ENCODE measurements around a stretch of chr1.

DNA sequence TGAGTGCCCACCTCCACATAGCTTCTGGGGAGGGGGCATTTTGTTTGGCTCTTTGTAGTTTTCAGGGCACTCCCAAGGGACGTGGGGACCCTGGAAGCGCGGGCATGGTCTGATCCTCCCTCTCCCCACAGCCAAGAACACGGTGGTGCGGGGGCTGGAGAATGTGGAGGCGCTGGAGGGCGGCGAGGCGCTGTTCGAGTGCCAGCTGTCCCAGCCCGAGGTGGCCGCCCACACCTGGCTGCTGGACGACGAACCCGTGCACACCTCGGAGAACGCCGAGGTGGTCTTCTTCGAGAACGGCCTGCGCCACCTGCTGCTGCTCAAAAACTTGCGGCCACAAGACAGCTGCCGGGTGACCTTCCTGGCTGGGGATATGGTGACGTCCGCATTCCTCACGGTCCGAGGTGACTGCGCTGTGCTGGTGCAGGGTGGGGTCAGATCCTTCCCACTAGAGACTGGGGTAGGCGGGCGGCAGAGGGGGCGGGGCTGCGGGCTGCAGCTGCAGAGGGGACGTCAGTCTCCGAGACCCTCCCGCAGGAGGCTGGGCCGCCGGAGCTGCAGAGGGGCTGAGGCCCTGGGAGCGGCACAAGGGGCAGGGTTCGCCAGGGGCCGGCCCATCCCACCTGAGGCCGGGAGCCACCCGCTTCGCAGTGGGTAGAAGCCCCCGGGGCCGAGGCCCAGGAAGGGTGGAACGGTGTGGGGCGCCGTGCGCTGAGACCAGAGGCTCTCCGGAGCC lies 90.8 kb downstream of the TRIM11 start:
- PRO-cap = no peak
- RAMPAGE, long total RNA = no peak

DNA sequence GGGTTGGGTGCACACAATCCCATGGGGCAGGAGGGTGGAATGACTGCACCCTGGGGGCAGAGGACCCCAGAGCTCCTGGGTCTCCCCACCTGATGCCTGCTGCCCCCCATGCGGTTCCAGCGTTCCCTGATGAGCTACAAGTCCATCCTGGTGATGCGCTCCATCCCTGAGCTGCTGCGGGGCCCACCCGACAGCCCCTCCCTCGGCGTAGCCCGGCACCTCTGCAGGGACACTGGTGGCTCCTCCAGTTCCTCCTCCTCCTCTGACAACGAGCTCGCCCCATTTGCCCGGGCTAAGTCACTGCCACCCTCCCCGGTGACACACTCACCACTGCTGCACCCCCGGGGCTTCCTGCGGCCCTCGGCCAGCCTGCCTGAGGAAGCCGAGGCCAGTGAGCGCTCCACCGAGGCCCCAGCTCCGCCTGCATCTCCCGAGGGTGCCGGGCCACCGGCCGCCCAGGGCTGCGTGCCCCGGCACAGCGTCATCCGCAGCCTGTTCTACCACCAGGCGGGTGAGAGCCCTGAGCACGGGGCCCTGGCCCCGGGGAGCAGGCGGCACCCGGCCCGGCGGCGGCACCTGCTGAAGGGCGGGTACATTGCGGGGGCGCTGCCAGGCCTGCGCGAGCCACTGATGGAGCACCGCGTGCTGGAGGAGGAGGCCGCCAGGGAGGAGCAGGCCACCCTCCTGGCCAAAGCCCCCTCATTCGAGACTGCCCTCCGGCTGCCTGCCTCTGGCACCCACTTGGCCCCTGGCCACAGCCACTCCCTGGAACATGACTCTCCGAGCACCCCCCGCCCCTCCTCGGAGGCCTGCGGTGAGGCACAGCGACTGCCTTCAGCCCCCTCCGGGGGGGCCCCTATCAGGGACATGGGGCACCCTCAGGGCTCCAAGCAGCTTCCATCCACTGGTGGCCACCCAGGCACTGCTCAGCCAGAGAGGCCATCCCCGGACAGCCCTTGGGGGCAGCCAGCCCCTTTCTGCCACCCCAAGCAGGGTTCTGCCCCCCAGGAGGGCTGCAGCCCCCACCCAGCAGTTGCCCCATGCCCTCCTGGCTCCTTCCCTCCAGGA lies 35.4 kb downstream of the TRIM11 start:
- PRO-cap = no peak
- RAMPAGE, long total RNA = no peak

- PRO-cap = no peak
- RAMPAGE, long total RNA = no peak
Measured at GRCh38 chr1:228379204-228379586, 27.4 kb downstream of the TRIM11 start.

DNA sequence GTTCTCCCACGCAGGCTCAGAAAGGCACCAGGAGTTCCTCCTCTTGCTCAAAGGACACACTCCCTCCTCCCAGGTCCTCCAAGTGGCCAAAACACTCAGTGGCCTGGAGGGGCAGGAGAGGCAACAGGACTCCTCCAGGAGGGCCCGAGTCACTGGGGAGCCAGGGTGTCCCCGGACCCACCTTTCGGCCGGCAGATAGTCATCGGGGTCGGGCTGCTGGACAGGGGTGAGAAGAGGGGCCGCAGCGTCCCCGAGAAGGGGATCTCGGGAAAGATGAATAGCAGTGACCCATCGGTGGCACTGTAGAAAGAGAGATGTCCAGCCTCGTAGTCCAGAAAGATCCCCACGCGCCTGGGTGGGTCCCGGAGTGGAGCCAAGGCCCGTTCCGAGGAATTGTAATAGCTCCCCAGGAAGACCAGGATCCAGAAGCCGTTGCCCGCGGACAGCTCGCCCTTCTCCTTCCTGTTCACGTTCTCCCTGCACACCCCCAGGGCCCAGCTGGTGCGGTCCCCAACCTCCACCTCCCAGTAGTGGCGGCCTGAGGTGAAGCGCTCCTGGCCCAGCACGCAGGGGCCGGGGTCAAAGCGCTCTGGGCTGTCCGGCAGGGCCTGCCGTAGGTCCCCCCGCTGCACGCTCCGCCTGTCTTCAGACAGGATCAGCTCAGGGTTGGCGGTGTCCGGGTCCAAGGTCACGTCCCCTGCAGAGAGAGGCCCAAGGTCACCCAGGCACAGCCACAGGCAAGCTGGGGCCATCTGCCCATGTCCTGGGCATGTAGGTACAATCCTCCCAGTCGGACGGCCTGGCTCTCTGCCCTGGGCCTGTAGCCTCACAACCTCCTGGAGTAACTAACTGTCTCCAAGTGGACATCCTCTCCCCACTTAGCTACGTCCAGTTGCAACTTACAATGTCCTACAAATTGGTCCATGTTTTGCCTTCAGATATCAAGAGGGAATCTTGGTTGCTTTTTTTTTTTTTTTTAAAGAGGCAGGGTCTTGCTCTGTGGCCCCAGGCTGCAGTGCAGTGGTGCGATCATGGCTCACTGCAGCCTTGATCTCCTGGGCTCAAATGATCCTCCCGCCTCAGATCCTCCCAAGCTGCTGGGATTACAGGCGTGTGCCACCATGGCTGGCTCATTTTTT lies 11.7 kb downstream of the TRIM11 start:
- PRO-cap = no peak
- RAMPAGE, long total RNA = no peak

- PRO-cap = bidirectional peak, plus-strand start at chr1:228737942, minus-strand start at chr1:228737714
- RAMPAGE, long total RNA = no peak
Measured at GRCh38 chr1:228737390-228738602, 2.5 kb downstream of the RHOU start.

- PRO-cap = no peak
- RAMPAGE, long total RNA = no peak
Measured at GRCh38 chr1:228810055-228810774, 74.9 kb downstream of the RHOU start.

GRCh38 chr1:228833820-228834221 lies 98.5 kb downstream of the RHOU start:
- PRO-cap = no peak
- RAMPAGE, long total RNA = no peak

GRCh38 chr1:228937985-228939116 lies 203.1 kb downstream of the RHOU start:
- PRO-cap = unidirectional peak, minus-strand start at chr1:228938518; bidirectional peak, plus-strand start at chr1:228938834, minus-strand start at chr1:228938758
- RAMPAGE, long total RNA = no peak

DNA sequence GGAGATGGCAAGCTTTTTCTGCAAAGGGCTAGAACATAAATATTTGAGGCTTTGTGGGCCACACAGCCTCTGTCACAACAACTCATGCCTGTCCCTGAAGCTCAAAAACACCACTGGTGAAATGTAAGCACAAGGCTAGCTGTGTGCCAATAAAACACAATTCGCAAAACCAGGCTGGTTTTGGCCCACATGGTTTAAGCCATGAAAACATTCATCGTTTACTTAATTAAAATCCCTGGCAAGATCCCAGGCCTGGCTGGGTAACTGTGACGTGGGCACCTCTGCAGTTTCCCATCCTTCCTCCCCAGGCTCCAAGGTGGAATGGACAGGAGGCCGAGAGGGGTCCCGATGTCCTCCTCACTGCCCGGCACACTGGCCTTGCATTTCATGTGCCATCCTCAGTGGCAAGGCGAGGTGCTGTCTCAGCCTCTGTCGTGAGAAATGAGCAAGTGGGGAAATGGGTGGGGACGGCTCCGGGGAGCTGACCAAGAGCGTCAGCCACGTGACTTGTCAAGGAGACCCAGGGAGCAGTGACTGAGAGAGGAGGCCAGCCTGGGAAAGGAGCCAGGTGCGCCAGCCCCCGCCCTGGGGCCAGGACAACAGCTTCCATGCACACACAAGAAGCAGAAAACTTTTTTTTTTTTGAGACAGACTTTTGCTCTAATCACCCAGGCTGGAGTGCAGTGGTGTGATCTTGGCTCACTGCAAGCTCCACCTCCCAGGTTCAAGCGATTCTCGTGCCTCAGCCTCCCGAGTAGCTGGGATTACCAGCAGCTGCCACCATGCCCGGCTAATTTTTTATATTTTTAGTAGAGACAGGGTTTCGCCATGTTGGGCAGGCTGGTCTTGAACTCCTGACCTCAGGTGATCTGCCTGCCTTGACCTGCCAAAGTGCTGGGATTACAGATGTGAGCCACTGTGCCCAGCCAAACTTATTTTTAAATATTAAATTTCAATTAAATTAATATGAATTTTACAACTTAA lies 153.0 kb upstream of the RAB4A start:
- PRO-cap = unidirectional peak, minus-strand start at position 443 of the sequence
- RAMPAGE, long total RNA = no peak

- PRO-cap = no peak
- RAMPAGE, long total RNA = no peak
Measured at GRCh38 chr1:229223391-229224013, 47.4 kb upstream of the RAB4A start.

DNA sequence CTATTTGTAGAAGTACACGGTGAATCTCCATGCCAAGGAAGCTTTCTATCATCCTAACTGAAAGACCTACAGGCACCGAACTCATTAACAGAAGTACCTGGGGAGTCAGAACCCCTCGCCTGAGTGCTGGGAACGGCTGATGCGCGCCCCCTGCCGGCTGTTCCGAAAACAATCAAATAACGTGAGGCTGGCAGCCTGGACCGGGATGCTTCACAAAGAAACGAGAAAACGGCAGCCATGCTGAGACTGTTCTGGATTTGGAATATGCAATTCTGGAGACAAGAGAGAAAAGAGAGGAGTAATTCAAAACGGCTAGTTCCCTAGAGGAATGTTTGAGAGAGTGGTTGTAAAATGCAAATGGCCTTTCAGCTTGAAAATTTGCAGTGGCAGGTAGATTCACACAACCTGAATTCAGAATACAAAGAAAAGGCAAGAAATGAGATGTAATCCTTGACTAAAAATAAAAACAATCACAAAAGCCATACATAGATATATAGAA lies 43.4 kb upstream of the RAB4A start:
- PRO-cap = no peak
- RAMPAGE, long total RNA = no peak

GRCh38 chr1:229409636-229410330 lies 24.1 kb downstream of the ACTA1 start:
- PRO-cap = no peak
- RAMPAGE, long total RNA = no peak

DNA sequence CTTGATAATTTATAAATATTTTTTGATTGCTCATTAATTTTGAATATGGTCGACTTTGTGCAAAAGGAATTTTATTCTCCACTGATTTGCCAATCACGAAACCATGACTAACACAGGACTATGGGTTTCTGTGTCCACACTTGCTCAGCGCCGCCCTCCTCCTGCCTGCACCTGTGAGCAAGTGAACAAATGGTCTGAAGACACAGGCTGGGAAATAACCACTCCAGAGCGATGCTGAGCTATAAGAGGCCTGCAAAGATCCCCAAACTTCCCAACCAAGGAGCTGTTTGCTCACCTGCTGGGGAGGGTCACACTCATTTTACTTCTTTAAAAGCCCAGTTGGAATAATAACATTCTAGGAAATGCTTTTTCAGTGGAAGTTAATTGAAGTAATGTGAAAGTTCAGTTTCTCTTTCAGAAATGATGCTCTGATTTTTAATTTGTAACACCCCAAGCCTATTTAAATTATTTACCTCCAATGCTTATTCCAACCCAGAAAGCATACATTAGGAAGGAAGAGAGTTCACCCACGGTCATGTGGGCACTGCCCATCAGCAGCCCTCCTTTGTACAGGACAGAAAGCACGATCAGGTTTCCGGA lies 19.4 kb downstream of the ABCB10 start:
- PRO-cap = no peak
- RAMPAGE, long total RNA = no peak

DNA sequence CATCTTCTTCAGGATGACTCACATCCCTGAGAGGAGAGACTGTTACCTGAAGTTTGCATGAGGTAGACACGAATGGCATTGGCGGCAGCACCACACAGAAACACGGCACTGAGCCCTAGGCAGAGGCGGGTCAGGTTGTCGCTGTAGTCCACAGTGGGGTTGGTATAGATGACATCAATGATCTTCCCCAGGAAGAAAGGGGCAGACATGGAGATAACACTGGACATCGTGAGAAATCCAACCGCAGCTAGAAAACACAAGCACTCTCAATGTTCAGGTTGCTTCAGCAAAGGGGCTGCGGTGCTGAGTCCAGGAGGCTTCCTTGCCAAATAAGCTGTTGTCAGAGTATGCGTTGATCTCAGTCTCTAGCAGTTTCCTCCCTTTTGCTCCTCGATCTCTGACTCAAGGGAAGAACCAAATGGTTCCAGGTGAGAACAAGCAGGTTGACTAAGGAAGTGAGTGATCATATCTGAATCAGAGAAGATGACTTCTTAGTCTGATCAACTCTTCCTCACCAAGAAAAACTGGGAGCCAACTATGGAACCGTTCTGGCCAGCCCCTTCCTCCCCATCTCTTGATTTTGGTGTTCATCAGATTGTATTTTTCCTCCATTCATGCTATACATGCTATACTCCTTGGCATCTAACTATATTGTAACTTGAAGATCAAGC lies 9.2 kb downstream of the ABCB10 start:
- PRO-cap = no peak
- RAMPAGE, long total RNA = no peak

DNA sequence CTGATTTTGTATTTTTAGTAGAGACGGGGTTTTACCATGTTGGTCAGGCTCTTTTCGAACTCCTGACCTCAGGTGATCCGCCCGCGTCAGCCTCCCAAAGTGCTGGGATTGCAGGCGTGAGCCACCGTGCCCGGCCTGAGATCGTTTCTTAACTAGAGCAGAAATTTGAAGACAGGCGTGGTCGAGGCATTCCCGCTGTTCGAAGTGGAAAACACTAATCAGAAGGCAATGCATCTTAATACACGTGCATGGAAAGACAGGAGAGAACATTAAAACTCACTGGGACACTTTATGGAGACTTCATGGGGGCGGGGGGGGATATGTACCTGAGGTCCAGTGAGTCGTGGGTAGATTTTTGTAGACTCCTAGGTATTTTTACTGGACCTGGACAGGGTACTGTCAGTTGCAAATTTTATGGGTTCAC lies 1.0 kb upstream of the ABCB10 start:
- PRO-cap = no peak
- RAMPAGE, long total RNA = no peak

DNA sequence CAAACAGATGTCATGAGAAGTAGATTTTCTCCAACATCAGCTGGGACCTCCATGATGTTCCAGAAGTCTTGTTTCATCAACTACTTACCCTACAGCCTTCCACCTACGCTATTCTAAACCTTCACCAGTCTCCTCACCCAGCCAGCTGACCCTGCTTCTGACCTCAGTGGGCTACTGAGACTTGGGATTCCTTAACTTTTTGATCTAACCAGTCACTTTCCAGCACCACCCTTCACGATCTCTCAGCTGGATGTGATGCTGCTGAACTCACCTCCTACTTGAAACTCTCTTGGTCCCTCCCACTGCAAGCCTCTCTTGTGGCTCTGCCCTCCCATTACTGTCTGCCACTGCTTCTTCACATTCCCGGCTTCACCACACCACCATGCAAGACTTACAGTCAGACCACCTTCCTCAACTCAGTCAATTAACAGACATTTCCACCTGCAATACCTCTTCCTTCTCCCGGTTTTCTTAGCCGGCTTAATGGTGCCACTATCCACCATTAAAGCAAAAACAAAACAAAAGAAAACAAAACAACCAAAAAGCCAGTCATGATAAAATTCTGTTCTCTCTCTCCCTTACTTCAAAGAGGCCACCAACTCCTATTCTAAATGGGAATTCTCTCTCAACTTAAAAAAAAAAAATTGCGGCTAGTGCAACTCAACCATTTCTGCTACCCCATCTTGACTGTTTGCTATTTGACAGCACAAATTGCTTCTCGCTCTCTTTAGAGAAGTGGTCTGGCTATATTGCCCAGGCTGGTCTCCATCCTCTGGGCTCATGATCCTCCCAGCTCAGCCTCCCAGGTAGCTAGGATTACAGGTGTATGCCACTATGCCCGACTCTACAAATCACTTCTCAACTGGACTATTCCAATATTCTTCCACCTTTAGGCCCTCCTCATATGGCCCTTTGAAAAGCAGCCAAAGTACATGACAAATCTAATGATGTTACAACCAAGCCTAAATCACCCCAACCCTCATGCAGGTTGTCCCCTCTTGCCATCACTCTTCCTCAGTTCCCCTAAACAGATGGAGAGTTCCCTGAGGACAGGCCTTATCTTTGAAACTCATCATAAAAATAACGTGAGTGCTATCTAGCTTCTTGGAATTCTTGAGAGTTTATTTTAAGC lies 6.0 kb downstream of the TAF5L start:
- PRO-cap = no peak
- RAMPAGE, long total RNA = no peak

- PRO-cap = no peak
- RAMPAGE, long total RNA = no peak
Measured at GRCh38 chr1:229626447-229626879, 416 bp downstream of the URB2 start.

GRCh38 chr1:230011504-230012225 lies 55.4 kb upstream of the GALNT2 start:
- PRO-cap = no peak
- RAMPAGE, long total RNA = no peak

GRCh38 chr1:230140289-230140728 lies 73.3 kb downstream of the GALNT2 start:
- PRO-cap = no peak
- RAMPAGE, long total RNA = no peak

GRCh38 chr1:230190773-230191556 lies 123.9 kb downstream of the GALNT2 start:
- PRO-cap = unidirectional peak, plus-strand start at chr1:230191272
- RAMPAGE, long total RNA = no peak

All from urinary bladder (tissue), 3 donors.